MCF 10A (cell line): ENCODE measurements around a stretch of chr5.

GRCh38 chr5:147387060-147387492 is 122.8 kb downstream of the DPYSL3 start:
- PRO-cap, result no peak
- RRBS, result no CpG with 5 or more reads among the region's 4 CpGs

DNA sequence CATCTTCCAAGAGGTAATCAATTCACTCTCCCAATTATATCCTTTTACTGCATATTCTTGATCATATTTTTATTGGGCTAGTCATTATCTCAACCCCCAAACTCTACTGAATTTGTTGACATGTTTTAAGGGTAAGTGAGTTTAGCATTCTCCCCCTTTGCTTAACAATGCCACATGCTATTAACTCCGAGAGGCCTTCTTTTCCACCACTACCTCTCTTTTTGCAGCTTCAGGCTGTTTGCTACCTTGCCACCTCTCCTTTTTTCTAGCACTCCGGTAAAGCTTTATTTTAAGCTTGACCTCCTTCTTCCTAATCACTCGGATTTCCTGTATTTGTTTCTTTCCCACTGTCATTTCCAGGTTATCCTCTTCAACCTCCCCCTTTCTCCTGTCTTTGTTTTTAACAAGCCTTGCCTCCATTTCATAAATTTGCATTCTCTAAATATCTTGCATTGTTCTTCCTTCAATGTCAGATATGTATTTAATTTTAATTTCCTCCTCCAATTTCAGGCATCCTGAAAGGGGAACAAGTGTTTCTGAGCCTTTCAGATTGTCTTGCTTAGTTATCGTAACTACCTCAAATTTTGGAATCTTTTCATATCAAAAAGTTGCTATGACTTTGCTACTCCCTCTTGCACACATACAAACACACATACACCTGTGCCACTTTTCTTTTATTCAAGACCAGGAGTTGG is 22.9 kb downstream of the DPYSL3 start:
- PRO-cap, result no peak
- RRBS, result no CpG with 5 or more reads among the region's 4 CpGs

DNA sequence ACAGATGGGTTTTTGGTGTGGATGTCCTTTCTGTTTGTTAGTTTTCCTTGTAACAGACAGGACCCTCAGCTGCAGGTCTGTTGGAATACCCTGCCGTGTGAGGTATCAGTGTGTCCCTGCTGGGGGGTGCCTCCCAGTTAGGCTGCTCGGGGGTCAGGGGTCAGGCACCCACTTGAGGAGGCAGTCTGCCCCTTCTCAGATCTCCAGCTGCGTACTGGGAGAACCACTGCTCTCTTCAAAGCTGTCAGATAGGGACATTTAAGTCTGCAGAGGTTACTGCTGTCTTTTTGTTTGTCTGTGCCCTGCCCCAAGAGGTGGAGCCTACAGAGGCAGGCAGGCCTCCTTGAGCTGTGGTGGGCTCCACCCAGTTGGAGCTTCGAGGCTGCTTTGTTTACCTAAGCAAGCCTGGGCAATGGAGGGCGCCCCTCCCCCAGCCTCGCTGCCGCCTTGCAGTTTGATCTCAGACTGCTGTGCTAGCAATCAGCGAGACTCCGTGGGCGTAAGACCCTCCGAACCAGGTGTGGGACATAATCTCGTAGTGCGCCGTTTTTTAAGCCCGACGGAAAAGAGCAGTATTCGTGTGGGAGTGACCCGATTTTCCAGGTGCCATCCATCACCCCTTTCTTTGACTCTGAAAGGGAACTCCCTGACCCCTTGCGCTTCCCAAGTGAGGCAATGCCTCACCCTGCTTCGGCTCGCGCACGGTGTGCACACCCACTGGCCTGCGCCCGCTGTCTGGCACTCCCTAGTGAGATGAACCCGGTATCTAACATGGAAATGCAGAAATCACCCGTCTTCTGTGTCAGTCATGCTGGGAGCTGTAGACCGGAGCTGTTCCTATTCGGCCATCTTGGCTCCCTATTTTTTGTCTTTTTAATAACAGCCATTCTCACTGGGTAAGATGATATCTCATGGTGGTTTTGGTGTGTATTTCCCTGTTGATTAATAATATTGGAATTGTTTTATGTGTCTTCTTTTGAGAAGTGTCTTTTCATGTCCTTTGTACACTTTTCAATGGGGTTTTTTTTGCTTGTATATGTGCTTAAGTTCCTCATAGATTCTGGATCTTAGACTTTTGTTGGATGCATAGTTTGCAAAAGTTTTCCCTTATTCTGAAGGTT is 40.3 kb upstream of the C5orf46 start:
- PRO-cap, result no peak
- RRBS, result no CpG with 5 or more reads among the region's 29 CpGs

GRCh38 chr5:148453431-148453905 is 69.7 kb downstream of the FBXO38 start:
- PRO-cap, result no peak
- RRBS, result no CpG with 5 or more reads among the region's 4 CpGs

DNA sequence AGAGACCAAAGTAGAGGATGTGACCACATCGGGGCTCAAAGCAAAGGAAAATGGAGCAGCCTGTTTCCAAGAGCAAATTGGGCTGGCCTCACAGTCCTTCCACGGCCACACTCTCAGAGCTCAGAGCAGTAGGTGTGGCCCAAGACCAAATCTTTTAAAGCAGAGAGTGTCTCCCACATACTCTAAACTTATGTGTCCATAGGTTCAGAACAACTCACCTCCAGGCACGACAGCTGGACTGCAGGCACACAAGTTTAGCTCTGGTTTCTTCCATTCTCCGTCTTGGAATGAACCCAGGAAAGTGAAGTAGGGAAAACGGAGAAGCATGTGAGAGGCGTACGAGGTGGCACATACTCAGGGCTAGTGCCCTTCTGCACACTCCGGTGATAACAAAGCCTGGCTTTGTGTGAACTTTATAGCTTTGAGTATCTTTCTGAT is 11.0 kb upstream of the HTR4 start:
- PRO-cap, result no peak
- RRBS, result no CpG with 5 or more reads among the region's 8 CpGs

GRCh38 chr5:148739475-148740153 is 85.3 kb upstream of the HTR4 start:
- PRO-cap, result no peak
- RRBS, result no CpG with 5 or more reads among the region's 4 CpGs

GRCh38 chr5:148962828-148963201 is 100.0 kb downstream of the SH3TC2 start:
- PRO-cap, result no peak
- RRBS, result no CpG with 5 or more reads among the region's 1 CpG

DNA sequence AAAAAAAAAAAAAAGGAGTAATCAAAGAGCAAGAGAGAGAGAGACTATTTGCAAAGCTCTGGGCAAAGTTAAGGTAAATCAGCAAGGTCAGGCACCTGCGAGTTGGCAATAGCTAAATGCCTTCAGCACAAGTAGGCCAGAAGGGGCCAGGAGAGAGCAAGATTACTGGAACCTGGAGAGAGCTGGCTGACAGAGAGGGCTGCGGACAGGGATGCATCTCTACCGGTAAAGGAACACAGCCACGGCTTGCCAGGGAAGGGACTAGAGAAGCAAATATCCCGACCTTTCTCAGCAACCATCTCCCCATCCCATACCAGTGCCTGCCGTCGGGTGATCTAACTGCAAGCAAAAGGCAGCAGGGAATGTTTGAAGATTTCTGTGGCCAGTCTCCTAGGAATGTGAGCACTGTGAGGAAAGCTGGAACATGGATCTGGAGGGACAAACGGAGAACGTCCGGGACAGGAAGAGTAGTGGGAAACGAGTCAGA is 15.9 kb upstream of the ABLIM3 start:
- PRO-cap, result no peak
- RRBS, result no CpG with 5 or more reads among the region's 11 CpGs

DNA sequence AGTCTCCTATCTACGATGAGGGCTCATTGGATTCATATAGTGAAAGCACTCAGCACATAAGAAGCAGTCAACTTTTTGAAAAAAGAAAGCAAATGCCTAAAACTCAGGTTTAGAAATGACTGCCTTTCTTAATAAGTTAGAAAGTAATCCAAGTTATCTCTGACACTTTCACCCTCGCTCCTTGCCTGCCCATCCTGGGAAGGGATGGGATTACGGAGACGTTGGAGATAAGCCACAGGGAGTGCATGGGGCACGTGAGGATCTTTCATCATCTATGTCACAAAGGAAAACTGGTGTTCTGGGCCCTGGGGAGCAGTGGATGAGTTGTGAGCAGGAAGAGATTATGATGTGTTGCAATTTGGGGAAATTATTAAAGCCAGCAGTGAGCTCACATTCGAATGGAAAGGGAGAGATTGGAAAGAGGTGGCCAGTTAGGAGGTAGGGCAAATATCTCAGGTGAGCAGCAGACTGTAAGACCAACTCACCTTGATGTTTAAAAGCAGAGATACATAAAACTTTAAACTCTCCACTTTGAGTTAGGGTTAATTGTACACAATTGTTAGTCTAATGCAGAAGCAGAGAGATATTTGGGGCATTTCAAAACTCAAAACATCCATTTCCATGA is 12.9 kb downstream of the AFAP1L1 start:
- PRO-cap, result no peak
- RRBS, result no CpG with 5 or more reads among the region's 6 CpGs

GRCh38 chr5:149348321-149349129 is 3.2 kb downstream of the GRPEL2 start:
- PRO-cap, result no peak
- RRBS, result no CpG with 5 or more reads among the region's 6 CpGs

- PRO-cap, result no peak
- RRBS, result no CpG with 5 or more reads among the region's 3 CpGs
These were observed 2.2 kb upstream of the PCYOX1L start for GRCh38 chr5:149355438-149356257.

GRCh38 chr5:149383039-149383864 is 4.2 kb upstream of the IL17B start:
- PRO-cap, result no peak
- RRBS, result no CpG with 5 or more reads among the region's 16 CpGs

GRCh38 chr5:149433395-149434196 is 54.5 kb upstream of the IL17B start:
- PRO-cap, result no peak
- RRBS, result no CpG with 5 or more reads among the region's 9 CpGs

DNA sequence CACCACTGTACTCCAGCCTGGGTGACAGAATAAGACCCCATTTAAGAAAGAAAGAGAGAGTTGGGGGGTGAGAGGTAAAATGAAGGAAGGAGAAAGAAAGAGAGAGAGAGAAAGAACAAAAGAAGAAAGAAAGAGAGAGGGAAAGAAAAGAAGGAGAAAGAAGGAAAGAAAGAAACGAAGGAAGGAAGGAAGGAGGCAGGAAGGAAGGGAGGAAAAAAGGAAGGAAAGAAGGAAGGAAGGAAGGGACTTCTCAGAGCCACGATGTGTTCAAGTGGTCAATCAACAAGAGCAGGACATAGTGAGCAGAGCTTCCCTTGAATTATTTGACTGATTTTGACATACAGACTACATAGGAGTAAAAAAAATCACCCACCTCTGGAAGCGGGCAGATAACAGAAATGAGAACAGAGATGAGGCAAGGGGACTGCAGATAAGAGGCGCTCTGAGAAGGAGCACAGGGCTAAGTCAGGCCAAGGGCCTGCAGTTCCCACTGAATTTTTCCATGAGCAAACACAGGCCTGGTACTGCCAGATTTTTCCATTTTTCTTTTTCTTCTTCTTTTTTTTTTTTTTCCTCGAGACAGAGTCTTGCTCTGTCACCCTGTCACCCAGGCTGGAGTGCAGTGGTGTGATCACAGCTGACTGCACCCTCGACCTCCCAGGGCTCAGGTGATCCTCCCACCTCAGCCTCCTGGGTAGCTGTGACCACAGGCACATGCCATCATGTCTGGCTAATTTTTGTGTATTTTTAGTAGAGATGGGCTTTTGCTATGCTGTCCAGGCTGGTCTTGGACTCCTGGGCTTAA is 77.7 kb upstream of the IL17B start:
- PRO-cap, result no peak
- RRBS, result no CpG with 5 or more reads among the region's 6 CpGs

- PRO-cap, result no peak
- RRBS, result no CpG with 5 or more reads among the region's 5 CpGs
These were observed 76.9 kb downstream of the CSNK1A1 start for GRCh38 chr5:149474254-149474882.

DNA sequence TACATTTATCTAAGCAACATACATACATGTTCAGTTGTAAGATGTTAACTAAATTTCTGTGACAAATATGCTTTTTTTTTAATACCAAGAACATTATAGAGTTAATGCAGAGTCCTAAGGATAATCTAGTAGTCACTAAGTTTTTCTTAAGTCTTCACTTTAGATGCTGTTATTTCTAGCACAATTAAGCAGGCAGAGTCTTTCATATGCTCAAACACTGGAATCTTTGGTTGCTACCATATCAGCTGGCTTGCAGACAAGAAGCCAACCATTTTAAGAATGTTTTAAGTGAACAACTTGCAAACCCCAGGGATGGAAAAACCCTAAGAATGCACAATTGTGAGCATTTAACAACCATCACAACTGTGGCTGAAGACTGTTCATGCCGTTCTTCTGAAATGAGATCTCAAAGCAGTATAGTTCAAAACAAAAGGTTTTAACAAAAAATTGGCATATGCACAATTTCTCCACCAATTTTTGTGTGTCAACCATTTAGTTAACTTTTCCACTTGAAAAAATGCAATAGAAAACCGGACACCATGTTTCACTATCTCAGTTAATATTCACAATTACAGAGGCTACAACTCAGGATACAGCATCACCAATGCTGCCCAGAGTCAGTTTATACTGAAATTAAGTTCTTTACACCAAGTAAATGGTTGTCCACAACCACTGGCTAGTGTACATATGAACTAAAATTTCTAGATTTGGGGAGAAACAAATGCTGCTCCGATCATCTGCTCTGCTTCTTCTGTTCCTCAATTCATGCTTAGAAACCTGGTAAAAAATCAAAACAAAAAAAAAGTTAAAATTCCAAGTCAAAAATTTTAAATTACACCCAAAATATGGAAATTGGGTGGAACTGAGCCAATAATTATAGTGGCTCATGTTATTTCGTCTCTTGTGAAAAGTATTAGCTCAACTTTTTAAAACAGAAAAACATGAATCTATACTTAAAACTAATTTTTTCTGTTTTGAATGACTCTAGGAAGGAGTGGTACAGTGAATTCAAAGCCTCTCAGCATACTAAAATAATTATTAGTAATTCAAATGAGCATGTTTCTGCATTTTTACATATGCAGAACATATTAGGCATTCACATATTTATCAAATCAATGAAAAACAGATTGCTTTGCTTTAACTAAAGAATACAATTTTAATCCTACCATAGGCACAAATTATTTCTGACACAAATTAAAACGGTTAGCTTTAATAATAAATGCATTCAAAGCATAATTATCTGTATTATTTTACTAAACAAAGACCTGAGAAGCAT is 54.7 kb downstream of the CSNK1A1 start:
- PRO-cap, result no peak
- RRBS, result no CpG with 5 or more reads among the region's 5 CpGs

GRCh38 chr5:149675483-149676527 is 54.3 kb upstream of the PPARGC1B start:
- PRO-cap, result no peak
- RRBS, result no CpG with 5 or more reads among the region's 15 CpGs

GRCh38 chr5:149730697-149731394 is 736 bp downstream of the PPARGC1B start:
- PRO-cap, result bidirectional peak, plus-strand start at chr5:149730968, minus-strand start at chr5:149730944
- RRBS, result under 1% methylated on average over 19 of the region's 57 CpGs

DNA sequence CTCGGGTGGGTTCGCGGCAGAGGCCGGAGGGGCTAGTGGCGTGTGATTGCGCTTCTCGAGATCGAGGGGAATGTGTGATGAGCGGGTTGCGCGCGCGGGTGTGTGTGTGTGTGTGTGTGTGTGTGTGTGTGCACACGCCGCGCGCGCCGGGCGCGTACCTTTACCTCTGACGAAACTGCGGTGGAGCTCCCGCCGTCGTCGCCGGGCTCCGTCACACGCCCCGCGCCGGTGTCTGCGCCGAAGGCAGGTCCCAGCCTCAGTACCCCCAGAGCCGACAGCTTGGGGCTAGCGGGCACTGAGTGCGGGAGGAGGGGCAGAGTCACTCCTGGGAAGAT is 1.8 kb downstream of the PPARGC1B start:
- PRO-cap, result bidirectional peak, plus-strand start at position 188 of the sequence, minus-strand start at position 177 of the sequence
- RRBS, result under 1% methylated on average over 10 of the region's 38 CpGs

DNA sequence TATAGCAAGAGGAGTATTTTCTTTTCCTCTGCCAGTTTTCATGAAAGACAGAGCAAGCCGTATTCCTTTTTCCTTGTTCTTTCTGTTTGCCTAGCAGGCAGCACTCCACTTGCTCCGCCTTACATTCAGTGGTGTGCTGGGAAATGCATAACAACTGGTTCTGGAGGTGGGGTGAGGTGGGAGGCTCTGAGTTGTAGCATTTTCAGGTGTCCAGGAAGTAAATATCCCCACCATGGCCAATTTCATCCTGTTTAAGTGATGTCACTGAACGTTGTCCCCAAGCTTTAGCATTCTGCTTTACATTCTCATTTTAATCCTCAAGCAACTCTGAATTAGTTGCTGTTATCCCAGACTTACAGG is 41.5 kb downstream of the PPARGC1B start:
- PRO-cap, result no peak
- RRBS, result no CpG with 5 or more reads among the region's 3 CpGs